ENCODE measurements around the gene ARPC5.

DNA sequence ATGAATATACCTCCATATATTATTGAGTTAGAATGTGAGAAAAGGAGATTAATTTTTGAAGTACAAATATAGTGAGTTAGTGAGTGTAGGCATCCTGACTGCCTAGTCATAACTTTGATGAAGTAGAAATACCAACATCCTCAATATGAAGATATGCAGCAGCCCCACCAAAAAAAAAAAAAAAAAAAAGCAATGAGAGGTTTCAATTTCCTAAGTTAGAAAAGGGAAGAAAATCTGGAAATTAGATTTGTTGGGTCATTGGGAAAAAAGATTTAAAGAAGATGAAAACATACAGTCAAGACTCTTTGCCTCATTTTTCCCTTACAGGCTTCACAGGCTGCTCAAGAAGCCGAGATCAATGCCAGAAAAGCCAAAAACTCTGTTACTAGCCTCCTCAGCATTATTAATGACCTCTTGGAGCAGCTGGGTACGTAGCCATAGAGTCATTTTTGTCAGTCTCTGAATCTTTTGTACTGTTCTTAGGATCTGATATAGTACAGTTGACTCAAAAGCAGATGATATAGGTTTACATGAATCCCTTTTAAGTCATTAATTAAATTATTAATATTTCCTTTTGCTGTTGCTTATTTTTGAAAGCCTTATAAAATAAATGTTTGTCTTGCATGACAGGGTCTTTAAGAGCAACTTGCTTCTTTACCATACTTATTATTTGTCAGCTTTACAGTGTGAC, 45.8 kb upstream of the LAMC2 start:
- PRO-cap = no peak

DNA sequence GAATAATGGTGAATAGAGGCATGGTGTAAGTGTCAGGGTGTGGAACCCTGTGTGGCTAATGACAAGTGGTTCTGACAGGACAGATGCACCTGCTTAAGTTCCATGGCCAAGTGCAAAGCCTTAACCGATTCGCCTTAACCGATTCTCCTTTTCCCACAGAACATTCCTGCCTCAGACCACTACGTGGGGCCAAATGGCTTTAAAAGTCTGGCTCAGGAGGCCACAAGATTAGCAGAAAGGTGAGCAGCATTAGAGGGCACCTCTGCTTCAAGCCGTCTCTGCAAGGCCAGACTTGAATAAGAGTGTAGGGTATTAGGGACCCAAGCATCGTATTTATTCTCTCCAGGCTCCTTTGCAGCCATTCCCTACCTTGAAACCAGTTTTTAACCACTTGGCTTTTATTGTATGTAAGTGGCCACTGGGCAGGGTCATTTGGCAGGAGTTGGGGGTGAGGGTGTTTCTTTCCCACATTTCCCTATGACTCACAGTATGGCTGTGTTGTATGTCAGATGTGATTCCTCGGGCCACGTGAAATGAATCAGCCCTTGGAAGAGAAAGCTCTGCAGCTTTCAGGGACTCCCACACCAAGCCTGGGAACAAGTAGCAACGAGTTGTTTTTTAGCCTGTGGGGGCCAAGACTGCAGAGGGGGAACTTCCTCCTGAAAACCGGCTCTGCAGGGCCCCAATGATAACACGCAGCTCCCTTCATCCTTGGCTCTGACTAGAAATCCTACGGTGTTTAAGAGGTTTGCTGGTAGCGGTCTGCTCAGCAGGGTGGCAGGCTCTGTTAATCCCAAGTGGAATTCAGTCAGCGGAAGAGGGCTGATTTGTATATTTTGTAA, 48.4 kb downstream of the LAMC2 start:
- PRO-cap = no peak

- PRO-cap = no peak
Measured at GRCh38 chr1:183239201-183239613, 53.1 kb downstream of the LAMC2 start.

DNA sequence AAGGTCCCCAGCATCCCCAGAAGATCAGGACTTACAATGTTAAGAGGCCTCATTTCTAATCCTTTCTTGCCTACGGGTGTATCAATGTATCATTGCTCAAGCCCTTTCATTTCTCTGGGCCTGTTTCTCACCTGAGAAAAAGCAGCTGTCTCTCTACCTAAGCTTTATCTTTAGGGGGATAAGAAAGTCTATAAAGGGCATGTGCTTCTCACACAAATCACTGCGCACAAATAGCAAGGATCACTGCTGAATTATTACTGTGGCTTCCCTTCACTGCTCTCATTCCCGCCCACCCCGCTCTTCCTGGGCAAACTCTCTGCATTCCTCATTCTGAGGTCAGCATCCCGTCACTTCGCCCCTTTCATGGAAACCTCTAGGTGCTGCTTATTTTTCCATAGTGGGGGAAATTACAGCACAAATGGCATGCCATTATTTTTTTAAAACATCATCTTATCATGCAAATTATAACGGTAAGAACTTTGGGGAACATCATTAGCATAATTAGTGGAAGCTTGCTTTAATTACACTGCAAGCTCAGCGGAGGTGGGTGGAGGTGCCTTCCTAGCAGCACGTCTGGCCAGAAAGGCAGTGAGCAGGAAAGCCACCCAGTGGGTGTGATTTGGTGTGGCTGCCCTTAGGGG, 105.7 kb downstream of the LAMC2 start:
- PRO-cap = no peak

DNA sequence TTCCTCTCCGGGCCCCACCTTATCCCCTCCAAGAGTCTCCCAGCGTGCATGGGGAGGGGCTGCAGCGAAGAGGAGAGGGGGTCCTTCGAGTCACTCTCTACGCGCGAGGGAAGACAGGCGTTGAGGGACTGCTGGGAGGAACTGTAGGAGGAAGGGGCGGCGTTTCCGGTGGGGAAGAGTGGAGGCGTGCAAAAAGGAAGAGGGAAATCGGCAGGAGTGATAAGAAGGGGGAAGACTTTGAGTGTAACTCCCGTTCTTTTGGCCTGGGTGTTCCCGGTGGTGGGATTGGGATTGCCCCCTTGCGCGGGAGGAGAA, 487 bp upstream of the SMG7 start:
- PRO-cap = bidirectional peak, plus-strand start at position 253 of the sequence, minus-strand start at position 115 of the sequence

DNA sequence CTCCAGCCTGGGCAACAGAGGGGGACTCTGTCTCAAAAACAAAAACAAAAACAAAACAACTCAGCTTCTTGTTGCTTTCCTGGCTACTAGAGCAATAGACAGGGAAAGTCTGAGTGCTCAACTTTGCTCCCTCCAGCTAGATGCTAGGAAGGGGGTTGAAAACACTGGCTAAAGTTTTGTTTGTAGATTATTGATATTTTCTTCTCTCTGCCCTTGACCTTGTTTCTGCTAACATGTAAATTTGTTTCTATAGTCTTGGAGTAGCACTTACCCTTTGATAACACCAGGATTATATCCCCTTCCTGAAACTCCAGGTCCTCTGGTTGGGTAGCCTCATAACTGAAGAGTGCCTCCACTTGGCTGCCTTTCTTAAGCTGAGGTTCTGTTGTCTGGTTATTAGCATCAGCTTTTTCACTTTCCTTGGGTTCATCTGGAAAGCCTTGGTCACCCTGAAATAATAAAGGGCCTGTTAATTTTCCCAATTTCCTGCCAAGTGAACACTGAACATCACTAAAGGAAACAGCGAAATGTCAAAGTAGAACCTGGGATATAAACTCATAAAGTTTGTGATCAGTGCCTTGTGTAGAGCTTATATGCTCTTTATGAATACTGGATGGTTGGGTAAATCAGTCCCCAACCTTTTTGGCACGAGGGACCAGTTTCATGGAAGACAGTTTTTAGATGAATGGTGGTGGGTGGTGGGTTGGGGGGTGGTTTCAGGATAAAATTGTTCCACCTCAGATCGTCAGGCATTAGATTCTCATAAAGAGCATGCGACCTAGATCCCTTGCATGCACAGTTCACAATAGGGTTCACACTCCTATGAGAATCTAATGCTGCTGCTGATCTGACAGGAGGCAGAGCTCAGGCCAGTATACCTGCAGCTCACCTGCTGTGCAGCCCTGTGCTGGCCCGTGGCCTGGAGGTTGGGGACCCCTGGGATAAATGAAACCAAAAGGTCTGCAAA, 30.2 kb downstream of the NCF2 start:
- PRO-cap = no peak

DNA sequence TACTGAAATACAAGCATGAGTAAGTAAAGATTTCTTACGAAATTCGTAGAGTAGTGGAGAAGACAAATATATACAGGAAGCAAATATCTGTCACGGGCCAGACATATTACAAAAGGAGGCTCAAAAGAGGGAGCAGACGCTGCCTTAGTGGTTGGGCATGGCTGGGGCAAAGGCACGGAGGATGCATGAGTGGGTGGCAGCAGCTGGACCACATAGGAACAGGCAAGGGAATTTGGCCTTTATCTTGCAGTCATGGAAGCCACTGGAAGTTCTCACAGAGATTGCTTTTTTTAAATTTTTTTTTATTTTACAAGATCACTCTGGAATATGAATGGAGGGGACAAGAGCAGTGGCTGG, 6.7 kb downstream of the NCF2 start:
- PRO-cap = no peak

- PRO-cap = no peak
Measured at GRCh38 chr1:183604902-183605357, 14.7 kb upstream of the NCF2 start.

GRCh38 chr1:183609154-183609660, 18.9 kb upstream of the NCF2 start:
- PRO-cap = no peak

DNA sequence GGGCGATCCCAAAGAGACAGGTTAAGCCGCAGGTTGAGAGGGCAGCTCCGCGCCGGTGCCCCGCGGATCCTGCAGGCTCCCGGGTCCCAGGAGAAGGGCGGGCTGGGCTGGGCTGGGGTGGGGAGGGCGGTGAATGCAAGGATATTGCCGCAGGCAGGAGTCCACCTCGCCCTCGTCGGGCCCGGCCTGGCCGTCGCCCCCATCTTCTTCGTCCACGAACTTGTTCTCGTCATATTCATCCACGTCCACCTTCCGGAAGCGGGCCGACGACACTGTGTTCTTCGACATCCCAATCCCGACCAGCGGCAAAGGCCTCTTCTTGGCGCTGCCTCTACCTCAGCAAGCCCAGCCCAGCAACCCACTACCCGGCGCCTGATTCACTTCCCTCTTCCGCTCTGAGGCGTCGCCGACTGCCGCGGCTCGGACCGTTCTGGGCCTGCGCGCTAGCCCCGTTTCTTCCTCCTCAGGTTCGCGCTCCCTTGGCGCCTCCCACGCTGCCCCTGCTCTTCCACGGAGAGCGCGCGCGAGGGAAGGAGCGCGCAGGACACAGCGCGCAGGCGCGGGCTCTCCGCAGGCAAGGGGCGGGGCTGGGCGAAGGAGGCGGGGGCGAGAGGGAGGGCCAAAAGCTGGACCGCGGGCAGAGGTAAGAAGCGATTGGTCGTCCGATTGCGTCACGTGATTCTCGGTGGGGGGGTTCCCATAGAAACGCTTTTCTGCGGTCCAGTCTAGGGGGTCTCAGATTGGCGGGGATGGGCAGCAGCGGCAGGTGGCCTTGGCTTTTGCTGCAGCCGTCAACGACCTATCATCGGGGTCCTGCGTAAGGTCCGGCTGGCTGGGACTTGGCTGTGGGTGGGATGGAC, at the start of gene ARPC5:
Gene ARPC5 (minus strand): TSS at position 412 of the 860 bp plus-strand sequence.
- PRO-cap = bidirectional peak, plus-strand start at position 738 of the sequence, minus-strand start at position 398 of the sequence

- PRO-cap = no peak
Measured at GRCh38 chr1:183806731-183807281, 1.9 kb downstream of the RGL1 start.

DNA sequence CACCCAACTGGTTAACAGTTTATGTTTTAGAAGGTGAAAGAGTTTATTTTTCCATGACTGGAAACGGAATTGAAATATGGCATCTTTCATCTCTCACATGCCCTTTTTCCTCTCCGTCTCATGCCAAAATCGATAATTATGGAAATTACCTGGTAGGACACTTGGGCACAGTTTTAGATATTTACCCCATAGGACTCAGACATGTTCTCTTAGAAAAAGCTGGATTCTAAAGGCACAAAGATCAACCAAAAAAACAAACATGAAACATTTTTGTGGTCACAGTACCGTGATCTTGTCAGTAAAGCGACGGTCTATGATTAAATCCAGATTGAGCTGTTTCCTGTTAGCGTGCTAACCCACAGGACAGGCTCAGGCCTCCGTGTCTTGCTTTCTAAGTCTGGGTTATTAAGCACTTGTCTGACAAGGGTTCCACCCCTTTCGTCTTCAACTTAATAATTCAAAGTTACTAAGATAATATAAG, 37.5 kb downstream of the RGL1 start:
- PRO-cap = no peak

- PRO-cap = no peak
Measured at GRCh38 chr1:183932222-183932858, 105.2 kb downstream of the COLGALT2 start.

DNA sequence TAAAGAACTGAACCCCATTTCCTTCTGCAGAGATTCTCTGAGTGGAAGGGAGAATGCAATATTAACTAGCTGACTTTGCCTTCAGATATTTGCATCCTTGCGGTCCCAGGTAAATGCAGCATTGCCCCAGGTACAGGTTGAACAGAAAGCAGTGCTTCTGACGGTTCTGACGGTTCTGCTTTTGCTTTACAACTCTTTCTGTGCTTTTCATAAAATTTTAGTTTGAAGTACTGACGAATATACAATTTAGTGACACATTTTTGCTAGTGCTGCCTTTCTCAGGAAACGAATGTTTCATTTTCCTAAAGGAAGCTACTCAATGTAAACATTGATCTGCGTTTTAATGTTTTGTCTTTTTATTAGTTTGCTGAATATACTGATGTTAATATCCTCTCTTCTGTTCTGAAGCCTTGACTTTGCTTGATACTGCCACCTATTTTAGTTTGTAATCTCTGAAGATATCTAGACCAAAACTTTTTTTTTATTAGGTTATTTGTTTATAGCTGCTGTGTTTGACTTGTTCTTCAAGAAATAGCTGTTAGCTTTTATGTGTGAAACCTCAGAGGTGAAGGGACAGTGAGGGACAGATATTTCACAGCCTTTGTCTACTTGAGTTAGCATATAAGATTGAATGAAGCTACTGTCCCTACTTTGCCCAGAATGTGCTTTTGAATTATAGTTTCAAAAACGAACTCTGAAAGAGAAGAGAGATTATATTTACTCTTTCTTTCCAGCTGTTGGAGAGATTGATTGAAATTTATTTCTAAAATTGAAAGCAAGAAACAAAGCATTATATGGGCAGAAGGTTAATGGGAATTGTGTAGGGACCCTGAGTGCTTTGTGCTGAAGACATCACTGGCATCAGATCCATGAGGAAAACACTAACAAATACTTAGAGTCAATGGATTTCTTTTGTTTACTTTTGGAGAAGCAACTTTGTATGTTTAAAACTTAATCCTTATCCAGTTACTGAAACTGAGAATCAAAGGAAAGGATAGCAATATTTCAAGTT, 66.7 kb downstream of the C1orf21 start:
- PRO-cap = no peak

DNA sequence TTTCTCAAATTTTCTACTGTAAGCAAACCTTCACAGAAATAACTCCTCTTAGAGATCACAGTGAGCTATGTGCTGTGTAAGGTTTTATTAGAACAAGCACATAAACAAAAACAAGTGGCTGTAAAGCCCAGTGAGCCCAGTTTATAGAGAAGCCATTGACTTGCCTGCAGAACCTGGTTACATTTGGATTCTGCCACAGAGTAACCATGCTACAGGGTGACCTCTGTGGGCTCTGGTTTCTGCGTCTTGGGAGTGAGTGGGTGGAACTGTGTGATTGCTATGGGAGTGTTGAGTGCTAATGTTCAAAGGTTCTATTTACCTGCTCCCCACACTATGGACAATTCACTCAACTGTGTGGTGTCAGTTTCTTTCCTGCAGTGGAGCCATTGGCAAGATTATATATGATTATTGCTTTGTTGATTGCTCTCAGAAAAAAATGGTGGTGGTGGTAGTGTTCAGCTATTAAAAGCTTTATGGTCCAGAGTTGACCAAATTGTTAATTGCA, 105.3 kb downstream of the C1orf21 start:
- PRO-cap = no peak

- PRO-cap = no peak
Measured at GRCh38 chr1:184535192-184535968, 148.6 kb downstream of the C1orf21 start.

GRCh38 chr1:184610795-184611704, 143.6 kb downstream of the EDEM3 start:
- PRO-cap = no peak

GRCh38 chr1:184755737-184756077, 1.0 kb upstream of the EDEM3 start:
- PRO-cap = no peak

GRCh38 chr1:184838615-184839177, 84.0 kb upstream of the EDEM3 start:
- PRO-cap = no peak

- PRO-cap = no peak
Measured at GRCh38 chr1:184882560-184883013, 91.7 kb downstream of the NIBAN1 start.

Data from progenitor cell of endocrine pancreas (in vitro differentiated cells).